GM12891 (cell line): ENCODE measurements around a stretch of chr3.

GRCh38 chr3:134069530-134070169 lies 39.9 kb upstream of the SLCO2A1 start:
- RRBS = no CpG with 5 or more reads among the region's 19 CpGs

DNA sequence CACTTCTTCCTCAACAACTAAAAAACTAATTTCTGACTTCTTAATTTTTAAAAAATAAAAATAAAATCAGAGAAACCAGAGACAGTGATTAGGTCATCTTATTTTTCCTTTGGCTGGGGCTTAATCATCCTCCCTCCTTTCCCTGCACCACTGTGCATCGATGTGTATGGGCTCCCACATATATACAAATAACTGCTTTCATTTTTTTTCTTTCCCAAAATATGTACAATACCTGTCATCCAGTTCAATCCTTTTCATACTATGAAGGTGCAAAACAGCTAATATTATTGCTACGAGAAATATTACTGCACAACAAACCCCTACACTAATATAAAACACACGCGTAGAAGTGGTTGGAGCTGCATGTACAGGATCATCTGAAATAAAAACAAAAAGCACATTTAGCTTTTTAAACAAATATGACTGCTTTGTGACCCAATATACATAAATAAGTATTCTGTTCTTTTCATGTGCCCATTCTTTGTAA lies 48.1 kb downstream of the RYK start:
- RRBS = no CpG with 5 or more reads among the region's 4 CpGs

DNA sequence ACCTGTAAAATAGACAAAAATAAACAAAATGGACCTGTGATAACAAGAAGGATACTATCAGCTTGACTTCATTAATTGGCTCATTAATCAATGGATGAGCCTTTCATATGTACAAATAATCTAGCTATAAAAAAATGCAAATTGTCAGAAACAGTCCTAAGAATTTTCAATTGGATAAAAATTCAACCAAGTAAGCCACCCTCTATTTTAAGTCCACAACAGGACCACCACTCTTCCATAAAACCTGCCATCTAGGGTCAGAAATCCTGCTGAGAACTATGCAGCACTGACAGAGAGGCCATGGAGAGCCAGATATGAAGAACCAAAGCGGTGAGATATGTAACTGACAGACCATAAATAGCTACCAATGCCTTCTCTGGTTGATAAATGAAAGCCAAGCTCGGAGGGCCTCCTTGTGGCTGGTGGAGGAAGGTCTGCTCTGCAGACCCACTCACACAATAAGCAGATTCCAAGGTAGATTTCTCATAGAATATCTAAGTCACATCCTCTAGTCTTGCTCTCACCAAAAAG lies 39.0 kb downstream of the RYK start:
- RRBS = no CpG with 5 or more reads among the region's 2 CpGs

- RRBS = no CpG with 5 or more reads among the region's 8 CpGs
Observed at GRCh38 chr3:134695297-134695724, 44.5 kb upstream of the KY start.

DNA sequence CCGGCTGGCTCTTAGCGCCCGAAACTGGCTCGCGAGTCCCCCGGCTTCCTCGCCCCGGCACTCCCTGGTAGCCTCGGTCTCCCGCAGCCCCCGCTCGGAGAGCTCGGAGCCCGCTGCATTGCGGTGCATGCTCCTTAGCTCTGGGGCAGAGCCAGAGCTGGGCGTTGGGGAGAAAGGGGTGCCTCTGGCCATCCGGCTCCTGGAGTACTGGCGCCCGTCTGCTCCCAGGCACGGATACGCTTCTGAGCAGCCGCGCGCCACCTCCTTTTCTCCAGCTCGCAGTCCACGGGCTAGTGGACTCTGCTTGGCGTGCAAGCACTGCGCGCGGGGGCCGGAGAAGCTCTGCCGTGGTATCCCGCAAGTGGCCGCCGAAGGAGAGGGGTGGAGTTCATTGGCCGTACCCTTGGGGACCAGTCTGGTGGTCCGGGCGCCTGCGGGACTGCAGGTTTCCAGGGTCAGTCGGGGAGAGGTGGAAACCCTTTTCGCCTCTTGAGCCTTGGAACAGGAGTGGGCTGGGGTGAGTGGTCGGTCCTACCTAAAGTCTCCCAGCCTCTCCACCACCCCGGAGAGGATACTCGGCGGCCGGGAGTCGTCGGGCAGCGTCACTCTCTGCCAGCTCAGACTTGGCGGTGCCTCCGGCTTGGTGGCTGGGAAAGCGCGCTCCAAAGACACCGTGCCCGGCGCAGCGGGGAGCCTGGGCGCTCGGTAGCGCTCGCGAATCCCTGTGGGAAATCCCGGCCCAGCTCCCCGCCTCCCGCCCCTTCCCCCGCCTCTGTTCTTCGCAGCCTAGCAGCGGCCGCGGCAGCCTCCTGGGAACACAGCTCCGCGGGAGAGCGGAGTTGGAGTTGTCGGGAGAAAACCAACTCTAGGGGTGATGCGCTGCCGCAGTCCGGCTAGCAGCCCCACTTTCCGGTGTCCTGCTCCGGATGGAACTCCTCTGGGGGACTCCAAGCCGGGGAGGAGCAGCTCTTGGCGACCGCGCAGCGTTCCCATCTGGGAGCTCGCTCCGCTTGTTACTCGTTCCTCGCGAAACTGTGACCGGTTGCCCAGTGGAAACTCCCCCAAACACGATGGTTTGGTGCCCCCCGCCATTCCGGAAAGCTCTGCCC lies 1.2 kb downstream of the EPHB1 start:
- RRBS = 2% methylated on average over 35 of the region's 93 CpGs

DNA sequence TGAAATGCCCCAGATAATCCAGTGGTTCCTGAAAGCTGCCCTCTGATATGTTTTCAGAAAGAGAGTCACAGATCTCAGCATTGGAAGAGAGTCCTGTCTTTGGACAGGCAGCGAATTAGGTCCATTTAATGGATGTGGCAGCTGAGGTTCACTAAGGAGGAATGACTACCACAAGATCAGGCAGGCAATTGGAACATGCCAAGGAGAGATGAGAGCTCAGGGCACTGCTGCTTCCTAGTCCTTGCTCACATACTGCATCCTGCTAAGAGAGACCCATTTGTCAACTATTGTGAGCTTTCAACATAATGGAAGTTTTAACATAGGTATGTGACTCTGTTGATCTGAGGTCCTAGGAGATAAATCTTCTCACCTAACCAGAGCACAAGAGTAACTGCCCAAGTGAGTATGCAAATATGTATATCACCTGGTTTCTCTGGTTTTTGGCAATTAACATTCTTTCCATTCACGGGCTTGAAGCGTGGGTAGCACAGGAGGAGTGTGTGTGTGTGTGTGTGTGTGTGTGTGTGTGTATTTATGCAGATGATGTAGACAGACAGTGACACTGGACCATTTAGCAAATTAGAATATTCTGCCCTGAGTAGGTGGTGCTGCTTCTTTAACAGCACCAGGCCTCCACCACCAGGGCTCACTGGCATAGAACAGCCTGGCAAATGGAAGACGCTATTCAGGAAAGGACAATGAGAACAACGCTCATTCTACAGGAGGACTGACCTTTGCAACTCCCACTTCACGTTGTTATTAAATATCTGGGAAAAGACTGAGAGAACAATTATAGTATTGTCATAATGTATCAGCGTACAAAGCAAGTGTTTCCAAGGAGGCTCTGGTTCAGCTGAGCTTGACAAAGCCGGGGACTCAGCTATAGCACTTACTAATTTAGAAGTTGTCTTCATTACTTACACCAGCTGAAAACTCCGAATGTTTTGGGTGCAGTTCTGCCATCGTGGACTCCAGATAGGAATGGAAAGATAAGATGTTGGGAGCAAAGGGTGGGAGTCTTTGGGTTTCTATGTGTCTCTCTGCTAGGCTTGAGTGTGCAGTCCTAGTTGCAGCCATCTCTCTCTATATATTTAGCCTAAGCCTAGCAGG lies 15.1 kb downstream of the EPHB1 start:
- RRBS = no CpG with 5 or more reads among the region's 10 CpGs

DNA sequence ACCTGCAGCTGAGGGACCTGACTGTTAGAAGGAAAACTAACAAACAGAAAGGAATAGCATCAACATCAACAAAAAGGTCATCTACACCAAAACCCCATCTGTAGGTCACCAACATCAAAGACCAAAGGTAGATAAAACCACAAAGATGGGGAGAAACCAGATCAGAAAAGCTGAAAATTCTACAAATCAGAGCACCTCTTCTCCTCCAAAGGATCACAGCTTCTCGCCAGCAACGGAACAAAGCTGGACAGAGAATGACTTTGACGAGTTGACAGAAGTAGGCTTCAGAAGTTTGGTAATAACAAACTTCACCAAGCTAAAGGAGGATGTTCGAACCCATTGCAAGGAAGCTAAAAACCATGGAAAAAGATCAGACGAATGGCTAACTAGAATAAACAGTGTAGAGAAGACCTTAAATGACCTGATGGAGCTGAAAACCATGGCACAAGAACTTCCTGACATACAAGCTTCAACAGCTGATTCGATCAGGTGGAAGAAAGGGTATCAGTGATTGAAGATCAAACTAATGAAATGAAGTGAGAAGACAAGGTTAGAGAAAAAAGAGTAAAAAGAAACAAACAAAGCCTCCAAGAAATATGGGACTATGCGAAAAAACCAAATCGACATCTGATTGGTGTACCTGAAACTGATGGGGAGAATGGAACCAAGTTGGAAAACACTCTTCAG lies 69.1 kb downstream of the MSL2 start:
- RRBS = no CpG with 5 or more reads among the region's 8 CpGs

DNA sequence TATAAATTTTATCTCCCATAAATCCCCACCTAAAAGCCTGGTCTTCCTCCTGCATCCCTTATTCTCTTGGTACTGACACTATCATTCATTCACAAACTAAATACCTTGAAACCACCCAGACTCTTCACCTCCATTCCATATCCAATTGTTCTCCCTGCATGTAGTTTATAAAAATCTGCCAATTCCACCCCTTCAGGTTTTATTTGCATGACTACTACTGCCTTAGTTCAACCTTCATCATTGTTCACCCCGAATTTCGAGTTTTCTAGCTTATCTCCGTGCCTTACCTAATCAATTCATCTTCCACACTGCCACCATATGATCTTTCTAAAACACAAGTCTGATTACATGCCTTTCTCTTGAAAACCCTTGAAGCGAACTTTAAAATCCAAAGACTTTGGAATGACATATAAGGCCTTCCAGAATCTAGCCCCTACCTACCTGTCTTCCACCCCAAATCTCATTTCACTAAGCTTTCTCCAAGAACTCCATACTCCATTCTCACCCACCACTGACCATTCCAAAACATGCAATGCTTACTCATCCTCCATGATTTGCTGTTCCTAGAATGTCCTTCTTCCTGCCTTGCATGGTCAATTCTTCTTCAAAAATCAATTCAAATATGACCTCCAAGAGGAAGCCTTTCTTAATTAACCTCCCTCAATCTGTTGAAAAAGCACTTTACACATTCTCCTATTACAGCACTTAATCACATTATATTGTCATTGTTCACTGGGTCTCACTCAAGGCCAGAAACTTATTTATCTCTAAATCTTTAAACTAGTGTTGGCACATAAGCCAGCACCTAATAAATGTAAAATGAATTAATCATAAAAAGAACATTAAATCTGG lies 22.5 kb downstream of the MSL2 start:
- RRBS = no CpG with 5 or more reads among the region's 4 CpGs

DNA sequence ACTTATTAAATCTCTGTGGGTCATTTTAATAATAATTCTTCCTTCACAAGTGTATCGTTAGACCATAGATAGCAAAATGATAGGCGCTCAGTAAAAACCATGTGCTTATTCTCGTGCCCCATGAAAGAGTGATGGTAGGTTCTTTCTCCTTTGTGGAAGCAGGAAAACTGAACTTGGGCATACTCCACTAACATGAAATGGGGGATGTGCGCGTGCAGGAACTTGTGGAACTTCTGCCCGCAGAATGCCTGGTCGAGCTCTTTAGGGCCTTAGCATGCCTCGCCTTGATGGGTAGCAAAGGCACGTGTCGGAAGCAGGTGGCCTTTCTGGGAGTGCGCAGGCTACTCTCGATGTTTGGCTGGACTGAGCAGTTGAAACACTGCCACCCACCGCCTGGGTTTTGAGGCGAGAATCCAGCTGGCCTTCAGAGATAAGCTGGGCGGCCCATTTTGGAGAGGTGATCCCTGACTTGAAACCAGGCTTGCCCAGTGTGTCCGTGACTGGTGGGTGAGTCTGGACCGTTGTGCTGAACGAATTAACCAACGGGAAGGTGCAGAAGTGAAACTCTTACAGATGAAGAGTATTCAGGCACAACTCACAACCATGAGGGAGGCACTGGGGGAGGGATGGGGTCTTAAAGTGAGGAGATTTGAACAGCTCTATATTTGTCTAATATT lies 834 bp downstream of the PCCB start:
- RRBS = no CpG with 5 or more reads among the region's 19 CpGs

DNA sequence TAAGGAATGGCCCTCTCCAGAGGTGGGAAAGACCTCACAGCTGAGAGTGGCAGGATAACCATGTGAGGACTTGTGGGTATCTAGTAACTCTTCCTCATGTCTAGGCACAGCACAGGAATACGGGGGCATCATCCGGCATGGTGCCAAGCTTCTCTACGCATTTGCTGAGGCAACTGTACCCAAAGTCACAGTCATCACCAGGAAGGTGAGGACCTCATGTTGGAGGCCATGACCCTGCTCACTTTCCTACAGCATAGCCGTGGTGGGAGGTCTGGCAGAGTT lies 76.9 kb downstream of the PCCB start:
- RRBS = no CpG with 5 or more reads among the region's 4 CpGs

DNA sequence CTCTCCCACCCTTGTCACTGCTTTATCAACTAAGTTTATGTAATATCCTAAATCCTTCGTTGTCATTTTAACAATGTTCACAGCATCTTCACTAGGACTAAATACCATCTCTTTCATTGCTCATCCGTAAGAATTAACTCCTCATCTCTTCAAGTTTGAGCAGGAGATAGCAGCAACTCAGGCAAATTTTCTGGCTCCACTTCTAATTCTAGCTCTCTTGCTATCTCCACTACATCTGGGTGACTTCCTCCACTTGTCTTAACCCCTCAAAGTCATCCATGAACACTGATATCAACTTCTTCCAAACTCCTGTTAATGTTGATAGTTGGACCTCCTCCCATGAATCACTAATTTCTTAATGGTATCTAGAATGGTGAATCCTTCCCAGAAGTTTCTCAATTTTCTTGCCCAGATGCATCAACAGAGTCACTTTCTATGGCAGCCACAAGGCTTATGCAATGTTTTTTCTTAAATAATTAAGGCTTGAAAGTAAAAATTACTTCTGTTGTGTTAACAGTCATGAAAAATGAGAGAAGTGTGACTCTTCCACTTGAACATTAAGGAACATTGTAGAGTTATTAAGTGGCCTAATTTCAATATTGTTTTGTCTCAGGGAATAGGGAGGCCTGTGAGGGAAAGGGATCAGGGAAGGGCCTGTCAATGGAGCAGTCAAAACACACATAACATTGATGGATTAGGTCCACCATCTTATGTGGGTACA lies 164.3 kb downstream of the PCCB start:
- RRBS = no CpG with 5 or more reads among the region's 2 CpGs

DNA sequence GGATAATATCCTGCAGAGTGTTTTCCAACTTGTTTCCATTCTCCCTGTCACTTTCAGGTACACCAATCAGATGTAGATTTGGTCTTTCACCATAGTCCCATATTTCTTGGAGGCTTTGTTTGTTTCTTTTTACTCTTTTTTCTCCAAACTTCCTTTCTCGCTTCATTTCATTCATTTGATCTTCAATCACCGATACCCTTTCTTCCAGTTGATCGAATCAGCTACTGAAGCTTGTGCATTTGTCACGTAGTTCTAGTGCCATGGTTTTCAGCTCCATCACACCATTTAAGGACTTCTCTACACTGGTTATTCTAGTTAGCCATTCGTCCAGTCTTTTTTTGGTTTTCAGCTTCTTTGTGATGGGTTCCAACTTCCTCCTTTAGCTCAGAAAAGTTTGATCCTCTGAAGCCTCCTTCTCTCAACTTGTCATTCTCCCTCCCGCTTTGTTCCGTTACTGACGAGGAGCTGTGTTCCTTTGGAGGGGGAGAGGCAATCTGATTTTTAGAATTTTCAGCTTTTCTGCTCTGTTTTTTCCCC lies 224.9 kb downstream of the STAG1 start:
- RRBS = no CpG with 5 or more reads among the region's 8 CpGs

DNA sequence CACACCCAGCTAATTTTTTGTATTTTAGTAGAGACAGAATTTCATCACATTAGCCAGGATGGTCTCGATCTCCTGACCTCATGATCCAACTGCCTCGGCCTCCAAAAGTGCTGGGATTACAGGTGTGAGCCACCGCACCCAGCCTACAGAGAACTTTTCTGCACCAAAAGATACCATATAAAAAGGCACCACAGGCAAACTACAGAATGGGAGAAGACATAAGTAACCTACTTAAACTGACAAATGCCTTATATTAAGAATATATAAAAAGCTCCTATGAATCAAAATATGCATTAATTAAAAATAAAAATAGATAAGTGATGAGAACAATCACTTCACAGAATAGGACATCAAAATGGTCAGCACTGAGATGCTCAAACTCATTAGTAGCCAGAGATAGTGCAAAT lies 40.0 kb downstream of the STAG1 start:
- RRBS = no CpG with 5 or more reads among the region's 3 CpGs

- RRBS = 2% methylated on average over 7 of the region's 51 CpGs
Observed at GRCh38 chr3:136819669-136820685, 1.1 kb downstream of the SLC35G2 start.

DNA sequence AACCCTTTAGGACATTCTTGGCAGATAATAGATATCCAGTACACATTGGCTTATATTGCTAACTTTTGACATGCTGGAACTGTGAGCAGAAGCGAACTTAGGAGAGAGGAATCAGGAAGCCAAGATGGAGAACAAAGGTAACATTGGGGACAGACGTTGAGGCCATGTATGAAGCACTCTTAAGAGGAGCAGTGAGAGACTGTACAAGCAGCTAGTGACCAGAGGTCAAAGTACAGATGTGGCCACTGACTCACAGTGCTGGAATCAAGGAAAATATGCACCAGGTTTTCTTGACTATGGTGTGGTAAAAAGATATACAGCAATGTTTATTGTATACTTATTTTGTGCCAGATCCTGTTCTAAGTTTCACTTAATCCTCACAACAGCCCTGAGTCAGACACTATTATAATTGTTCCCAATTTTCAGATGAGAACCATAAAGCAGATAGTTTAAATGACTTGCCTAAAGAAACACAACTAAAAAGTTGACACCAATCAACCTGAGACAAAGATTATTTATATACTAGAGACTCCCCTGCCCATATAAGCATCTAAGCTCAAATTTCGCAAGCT lies 1.9 kb upstream of the IL20RB start:
- RRBS = no CpG with 5 or more reads among the region's 3 CpGs

DNA sequence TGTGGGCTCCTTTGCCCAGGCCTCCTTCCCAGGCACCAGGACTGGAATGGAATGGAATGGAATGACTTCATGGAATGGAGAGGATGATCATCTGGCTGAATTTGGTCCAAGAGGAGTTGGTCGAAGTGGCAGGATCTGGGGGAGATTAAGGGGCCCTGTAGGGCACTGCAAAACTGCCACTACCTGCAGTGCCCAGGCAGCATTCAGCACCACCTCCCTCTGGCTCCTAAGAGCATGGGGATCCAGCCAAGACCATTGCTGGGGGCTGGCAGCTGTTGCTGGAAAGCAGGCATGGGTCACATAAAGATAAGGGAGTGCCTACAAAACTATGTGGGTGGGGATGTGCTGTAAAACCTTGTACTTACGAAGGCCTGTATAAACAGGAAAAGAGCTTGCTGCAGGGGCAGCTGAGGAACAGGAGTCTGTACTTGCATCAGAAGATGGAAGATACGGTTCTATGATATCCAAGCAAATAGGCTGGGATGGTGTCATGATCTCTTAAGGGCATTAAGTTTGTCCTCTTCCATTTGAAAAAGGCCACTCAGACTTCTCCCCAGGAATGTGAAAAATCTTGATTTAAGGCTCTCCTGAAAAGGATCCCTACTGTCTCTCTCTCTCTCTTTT lies 27.0 kb downstream of the IL20RB start:
- RRBS = no CpG with 5 or more reads among the region's 3 CpGs

GRCh38 chr3:138187474-138188374 lies 623 bp downstream of the ARMC8 start:
- RRBS = 2% methylated on average over 18 of the region's 60 CpGs

DNA sequence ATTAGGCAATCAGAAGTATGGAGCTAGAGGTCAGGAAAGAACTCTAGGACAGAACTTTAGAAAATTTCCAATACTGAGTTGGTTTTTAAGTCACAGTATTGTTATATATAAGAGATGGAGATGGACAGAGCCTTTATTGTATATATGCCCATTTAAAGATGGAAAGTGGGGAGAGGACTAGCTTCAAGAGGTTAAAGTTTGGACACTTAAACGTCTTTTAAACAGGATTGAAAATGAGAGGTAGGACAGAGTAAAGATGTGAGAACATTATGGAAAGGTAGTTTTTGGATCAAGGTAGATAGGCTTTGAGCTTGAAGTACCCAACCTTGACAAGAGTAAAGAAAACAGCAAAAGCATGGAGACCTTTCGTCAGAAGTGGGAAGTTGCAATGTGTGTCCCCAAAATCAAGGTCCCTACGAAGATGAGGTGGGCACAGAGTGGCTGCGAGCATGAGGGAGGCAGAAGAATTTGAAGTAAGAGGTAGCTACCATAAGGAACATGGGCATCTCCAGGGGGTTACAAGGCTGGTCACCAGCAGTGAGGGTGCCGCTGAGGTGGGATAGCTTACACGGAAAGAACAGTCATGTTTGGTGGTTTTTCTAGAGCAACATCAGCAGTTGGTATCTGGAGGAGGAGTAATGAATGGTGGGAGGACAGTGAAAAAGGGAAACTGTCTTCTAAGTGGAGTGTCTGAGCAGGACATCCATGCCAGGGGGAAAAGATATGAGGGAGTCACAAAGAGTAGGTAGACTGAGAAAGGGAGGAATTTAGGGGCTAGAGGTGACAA lies 68.0 kb downstream of the NME9 start:
- RRBS = no CpG with 5 or more reads among the region's 6 CpGs

DNA sequence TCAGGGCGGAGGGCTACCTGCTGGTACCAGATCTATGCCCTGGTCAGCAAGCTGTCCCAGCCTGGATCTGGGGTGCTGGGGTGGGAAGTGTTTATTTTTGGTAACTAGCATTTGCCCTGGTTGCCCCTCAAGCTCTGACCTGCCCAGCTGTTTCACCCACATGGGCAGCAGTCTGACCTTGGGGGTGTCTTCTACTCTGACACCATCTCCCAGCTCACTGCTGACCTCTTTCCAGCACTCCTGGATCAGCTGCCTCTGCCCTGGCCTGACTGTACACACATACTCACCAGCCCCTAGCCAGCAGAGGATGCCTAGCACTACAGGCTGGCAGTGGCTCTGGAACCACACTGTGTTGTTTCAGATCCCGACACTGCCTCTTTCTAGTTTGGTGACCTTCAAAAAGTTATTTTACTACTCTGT lies 16.3 kb downstream of the MRAS start:
- RRBS = no CpG with 5 or more reads among the region's 2 CpGs

DNA sequence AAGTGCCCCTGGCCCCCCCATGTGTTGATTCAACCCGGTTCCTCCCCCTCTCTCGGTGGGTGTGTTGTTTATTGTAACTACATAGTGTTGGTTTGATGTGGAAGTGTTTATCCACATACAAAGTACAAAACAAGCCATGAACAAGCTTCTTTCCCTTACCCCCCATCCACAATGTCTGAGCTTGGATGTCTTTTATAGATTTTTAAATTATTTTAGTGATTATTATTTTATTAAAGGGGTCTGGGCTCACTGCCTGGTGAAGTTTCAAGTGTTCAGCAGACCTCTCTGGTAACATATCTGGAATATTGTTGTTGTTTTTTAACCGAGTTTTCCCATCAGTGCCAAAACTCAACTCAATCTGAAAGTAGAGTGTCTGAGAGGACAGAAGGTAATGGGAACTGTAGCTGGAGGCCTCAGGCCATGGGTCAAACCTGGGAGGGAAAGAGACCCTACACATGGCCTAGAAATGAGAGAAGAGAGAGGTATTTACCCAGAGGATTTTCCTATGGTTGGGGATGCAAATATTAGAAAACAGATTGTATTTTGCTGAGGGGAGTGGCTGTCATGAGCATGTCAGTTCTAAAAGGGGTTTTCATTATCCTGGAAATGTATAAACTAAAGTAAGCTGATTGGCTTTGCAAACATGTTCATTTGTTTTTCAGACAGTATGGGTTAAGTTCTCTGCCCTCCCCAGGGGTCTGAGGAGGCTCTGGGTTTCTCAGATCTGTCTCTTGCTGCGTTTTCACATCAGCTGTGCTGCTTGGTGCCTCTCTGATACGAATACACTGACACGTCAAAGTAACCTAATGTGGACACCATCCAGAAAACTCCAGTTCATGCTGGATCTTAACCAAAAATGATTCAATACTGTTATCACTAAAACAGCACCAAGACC lies 31.7 kb upstream of the ESYT3 start:
- RRBS = no CpG with 5 or more reads among the region's 6 CpGs